ENCODE data around the genes SPATA31D3, RASEF, FRMD3 and RMI1.

DNA sequence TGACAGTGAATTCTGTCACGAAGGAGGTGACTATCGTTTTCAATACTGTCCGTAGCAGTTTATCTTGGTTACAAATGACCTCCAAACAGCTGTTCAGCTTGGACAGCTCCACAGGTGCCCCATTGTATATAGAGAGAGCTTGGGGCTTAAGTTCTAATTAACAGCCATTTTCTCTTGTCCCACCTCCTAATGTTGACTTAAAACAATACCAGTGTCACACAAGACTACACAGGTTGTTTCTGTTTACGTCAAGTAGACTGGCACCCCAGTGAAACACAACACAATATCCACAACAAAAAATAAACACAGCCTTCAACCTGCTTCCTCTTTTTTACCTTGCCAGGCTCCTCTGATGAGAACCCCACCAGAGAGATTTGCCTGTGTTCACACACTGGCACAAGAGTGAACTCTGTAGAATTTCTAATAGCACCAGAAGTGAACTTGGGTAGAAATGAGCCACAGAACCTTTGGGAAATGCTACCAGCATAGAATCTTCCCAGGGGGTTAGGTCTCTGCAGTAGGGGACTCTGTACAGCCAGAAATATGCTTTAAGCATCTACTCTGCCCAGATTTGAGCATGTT, 39.9 kb upstream of the TLE1 start:
- PRO-cap, 2 experiments: no peak in any of the 2 experiments

GRCh38 chr9:81943168-81943734, at the start of gene SPATA31D3:
Gene SPATA31D3 (plus strand): TSS chr9:81943500.
- PRO-cap, 2 experiments: no peak in any of the 2 experiments

DNA sequence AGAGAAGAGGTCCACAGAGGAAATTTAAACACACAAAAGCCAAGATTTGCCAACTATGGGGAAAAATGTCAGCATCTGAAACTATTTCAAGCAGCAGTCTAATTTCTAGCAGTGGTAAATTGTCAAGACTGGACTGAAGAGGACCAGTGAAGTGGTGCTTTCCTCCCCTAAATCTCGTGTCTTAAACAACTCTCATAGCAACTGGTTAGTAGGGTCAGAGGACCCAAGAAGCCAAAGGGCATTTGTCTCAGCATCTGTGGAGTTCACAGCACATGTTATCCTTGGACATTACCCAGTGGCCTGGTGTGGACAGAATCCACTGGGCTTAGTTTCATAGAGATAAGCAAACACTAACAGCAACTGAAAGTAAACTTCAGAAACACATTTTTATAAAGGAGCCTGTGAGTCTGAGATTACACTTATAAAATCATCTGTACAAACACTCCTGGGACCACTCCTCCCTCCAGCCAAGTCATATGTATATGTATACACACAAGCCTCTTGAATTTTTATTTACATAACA, 458.0 kb downstream of the RASEF start:
- PRO-cap, 2 experiments: no peak in any of the 2 experiments

- PRO-cap, 2 experiments: no peak in any of the 2 experiments
Measured at GRCh38 chr9:83060393-83060976, 2.5 kb downstream of the RASEF start.

- PRO-cap, 2 experiments: peak in 1 of 2 experiments; most common minus-strand start chr9:83063142 (in 1)
Measured at GRCh38 chr9:83062752-83063553, at the start of gene RASEF. Gene RASEF (minus strand): TSS chr9:83063142.

DNA sequence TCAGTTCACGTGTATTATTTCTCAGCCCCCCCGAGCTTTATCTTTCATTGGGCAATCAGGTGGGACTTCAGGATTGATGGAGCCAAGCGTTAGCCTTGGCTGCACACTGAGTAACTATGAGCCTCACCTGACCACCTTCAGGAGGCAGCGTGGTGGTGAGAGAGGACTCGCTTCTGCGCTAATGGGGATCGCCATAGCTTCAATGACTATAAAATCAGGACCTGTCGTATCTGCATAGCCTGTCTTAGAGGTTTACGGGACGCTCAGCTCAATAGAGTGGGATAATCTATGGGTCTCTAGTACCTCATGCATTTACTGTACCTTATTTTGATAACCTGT, 157.1 kb upstream of the RASEF start:
- PRO-cap, 2 experiments: no peak in any of the 2 experiments

- PRO-cap, 2 experiments: no peak in any of the 2 experiments
Measured at GRCh38 chr9:83451351-83451839, 86.8 kb downstream of the FRMD3 start.

DNA sequence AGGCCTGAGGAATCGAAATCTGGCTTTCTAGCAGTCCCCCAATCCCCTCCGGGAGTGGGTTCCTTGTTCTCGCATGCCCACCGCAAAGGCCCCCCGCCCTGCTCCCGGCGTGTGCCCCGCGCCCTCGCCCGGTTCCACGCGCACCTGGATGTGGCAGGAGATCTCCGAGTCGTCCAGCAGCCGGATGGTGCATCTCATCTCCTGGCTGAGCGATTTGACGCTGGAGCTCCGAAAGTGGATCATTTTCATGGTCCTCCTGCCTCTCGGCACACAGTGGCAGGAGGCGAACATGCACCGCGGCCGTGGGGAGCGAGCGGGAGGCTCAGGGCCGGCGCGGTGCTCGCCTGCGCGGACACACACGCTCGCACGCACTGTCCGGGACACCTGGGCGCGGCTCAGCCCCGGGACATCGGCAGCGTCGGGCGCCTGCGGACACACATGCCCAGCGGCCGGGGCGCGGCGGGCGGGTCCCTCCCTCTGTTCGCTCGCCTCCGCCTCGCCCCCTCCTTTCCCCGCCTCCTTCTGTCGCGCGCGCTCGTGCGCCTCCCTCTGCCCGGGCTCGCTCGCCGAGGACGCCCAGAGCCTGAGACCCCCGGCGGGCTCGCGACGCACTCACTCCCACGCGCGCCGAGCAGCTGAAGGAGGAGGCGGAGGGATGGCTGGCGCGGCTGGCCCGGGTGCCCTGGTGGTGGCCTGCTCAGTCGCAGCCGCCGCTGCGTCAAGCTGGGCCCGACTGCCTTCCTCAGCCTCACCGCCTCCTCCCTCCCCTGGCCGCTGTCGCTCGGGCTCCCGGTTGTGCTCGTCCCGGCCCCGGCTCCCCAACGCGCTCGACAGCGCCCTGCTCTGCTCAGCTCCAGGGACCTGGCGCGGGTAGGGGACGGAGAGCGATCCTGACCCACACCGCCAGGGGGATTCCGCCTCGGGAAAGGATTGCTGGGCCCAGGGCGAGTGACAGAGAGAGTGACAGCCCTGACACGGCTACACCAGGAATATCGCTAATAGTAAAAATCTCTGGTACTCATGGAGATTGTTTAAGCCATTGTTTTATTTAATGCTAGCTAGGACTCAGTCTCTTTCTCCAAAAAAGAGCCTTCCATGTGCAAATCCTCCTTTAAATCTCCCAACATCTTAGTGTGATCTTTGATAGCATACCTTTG, at the start of gene FRMD3:
TSS of gene FRMD3 (minus strand) at position 461 of the 1,157 bp plus-strand sequence.
- PRO-cap, 2 experiments: peak in 2 of 2 experiments; most common plus-strand start position 569 of the sequence (in 1); most common minus-strand start position 769 of the sequence (in 2)

DNA sequence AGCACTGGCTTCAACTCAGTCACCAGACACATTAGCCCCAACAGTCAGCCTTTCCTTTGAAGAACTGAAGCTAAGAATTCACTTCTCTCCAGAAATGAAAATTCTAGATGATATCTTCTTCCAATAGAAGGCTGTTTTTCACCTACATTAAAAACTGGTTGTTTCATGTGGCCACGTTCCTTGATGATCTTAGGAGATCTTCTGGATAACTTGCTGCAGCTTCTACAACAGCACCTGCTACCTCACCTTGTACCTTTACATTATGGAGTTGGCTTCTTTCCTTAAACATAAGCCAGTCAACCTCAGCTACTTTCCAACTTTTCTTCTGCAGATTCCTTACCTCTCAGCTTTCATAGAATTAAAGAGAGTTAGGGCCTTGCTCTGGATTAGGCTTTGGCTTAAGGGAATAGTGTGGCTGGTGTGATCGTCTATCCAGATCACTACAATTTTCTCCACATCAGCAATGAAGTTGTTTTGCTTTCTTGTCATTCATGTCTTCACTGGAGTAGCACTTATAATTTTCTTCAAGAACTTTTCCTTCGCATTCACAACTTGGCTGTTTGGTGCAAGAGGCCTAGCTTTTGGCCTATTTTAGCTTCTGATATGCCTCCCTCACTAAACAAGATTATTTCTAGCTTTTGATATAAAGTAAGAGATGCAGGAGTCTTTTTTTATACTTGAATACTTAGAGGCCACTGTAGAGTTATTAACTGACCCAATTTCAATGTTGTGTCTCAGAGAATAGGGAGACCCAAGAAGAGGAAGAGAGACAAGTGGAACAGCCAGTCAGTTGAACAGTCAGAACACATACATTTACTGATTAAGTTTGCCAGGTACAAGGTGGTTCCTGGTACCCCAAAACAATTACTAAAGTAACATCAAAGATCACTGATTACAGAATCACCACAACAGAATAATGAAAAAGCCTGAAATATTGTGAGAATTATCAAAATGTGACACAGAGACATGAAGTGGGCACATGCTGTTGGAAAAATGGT, 35.7 kb downstream of the UBQLN1 start:
- PRO-cap, 2 experiments: no peak in any of the 2 experiments

DNA sequence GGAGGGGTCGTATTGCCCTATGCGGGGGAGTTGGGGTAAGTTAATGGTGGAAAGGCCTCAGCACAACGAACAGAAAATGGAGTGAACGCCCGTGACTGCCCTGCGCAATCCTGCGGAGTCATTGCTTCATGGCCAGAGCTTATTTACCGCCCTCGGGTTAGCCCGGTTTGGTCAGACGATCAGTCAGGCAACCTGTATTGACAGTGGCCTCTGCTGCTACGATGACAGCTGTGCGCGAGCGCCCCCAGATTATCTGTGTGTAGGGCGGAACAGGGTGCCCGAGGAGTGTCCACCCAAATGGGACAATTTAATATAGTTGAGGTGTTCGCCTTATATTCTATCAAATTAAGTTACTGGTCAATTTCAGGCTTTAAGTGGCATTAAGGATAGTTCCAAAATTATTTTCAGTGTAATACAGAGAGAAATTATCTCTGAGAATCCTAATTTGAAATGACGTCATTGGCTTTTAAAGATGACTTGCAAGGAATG, 778 bp upstream of the UBQLN1 start:
- PRO-cap, 2 experiments: peak in 1 of 2 experiments; most common minus-strand start position 223 of the sequence (in 1)

- PRO-cap, 2 experiments: no peak in any of the 2 experiments
Measured at GRCh38 chr9:83737777-83738101, 30.0 kb upstream of the UBQLN1 start.

DNA sequence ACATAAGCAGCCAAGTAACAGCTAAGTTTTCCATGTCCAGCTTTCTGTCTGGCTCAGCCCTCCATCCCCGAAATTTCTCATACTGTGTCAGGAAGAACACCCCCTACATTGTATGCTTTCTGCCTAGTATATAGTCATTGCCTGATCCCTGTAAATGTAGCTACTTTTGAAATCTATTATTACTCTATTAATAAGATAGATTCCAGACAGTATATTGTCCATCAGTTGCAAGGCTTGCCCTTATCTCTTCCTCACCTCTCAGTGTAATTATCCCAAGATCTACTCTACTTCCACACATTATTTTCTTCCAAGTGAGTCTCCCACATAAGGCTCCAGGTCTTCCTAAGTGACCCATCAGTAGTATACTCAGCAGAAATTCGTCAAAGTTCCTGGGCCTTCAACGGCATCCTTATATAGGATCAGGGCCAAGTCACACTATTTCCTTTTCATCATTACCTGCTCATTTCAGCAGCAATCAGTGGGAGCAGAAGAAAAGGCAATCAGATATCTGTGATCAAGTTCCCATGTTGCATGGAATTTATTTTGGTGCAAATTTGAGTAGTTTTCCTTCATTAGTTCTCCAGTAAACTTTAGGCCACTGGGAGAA, 20.2 kb downstream of the GKAP1 start:
- PRO-cap, 2 experiments: no peak in any of the 2 experiments

- PRO-cap, 2 experiments: no peak in any of the 2 experiments
Measured at GRCh38 chr9:83969618-83970713, 10.0 kb downstream of the HNRNPK start.

GRCh38 chr9:83980661-83981909, at the start of gene RMI1:
Gene RMI1 (plus strand): TSS chr9:83980805.
- PRO-cap, 2 experiments: peak in 2 of 2 experiments; most common plus-strand start chr9:83980778 (in 2)

DNA sequence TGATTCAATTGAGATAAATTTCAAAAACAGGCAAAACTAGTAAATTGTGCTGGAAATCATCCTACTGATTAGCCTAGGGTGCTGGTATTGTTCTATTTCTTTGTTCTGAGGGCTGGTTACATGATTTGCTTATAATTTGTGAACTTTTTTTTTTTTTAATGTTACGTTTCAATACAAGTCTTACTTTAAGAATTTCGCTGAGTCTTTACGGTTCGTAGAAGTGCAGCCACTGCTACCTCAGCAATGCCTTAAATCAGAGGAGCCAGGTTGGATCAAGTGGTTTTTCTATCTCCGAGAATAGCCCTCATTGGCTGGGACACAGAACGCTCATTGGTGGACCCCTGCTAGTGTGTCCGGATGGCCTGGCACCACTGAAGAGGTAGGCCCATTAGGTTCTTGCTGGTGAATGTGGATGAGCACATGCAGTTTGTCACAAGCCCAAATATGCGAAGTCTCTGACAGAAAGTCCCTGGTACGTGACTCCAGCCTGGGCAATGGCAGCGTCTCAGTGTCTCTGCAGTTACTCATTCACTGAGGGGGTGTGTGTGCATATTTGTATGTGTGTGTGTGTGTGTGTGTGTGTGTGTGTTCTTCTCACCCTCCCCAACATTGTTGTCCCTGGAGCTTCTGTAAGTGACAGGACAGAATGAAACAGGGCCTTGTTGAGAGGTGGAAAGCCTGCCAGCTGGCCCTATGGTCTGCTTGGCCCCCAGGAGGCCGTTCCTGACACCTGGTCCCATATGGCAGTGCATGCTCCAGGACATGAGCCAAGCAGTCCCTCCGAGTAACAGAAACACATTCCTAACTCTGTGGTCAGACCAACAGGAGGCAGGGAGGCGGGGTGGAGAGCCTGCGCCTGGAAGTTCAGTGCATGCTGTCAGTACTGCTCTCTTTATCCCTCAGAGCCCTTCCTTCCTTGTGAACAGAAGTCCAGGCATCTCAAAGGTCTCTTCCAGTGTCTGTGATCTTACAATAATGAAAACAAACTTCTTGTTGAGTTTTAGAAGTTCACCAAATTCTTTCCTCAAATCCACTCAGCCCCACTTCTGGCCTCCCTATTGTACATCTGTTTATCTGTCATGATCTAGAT, 170.0 kb downstream of the SLC28A3 start:
- PRO-cap, 2 experiments: peak in 1 of 2 experiments; most common plus-strand start position 922 of the sequence (in 1)

- PRO-cap, 2 experiments: peak in 1 of 2 experiments; most common plus-strand start chr9:85527934 (in 1); most common minus-strand start chr9:85527616 (in 1)
Measured at GRCh38 chr9:85527496-85528222, 214.1 kb downstream of the AGTPBP1 start.

GRCh38 chr9:86012478-86013453, 71.8 kb downstream of the NAA35 start:
- PRO-cap, 2 experiments: no peak in any of the 2 experiments

DNA sequence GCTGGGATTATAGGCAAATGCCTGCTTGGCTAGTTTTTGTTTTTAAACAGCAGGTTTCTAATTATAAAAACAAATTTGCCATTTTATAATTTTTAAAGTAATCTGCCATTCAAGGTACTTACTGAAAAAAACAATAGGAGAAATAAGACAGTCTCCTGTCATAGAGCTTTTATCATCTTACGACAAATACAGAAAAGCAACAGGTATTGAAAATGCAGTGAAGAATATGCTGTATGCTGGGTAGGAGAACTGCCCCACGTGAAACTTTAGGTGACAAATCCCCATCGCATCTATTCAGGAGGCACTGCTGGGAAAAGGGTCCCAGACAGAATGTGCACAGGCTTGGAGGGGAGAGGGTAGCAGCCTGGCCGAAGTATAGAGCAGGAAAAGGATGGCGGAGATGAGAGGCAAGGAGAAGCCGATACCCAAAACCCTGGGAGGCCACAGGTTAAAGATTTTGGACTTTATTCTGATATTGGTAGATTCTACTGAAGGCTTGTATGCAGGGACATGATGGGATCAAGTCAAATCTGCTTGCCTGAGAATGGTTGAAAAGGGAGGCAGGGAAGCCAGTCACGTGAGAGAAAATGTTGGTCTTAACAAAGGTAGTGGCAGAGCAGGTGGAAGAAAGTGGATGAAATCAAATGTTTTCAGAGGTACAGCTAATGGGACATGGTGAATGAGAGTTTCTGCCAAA, 75.3 kb downstream of the GOLM1 start:
- PRO-cap, 2 experiments: no peak in any of the 2 experiments

- PRO-cap, 2 experiments: no peak in any of the 2 experiments
Measured at GRCh38 chr9:86259122-86259537, 327 bp downstream of the C9orf153 start.

- PRO-cap, 2 experiments: no peak in any of the 2 experiments
Measured at GRCh38 chr9:86352281-86352548, 2.0 kb downstream of the TUT7 start.

Data from heart right ventricle (tissue), 2 donors.